ENCODE data around the genes CASS4, RTF2 and CTCFL.

- PRO-cap = no peak
- RAMPAGE, long total RNA, 3 experiments = no peak in any of the 3 experiments
Measured at GRCh38 chr20:56409294-56410087, 2.6 kb upstream of the CASS4 start.

GRCh38 chr20:56411653-56412722 lies at the start of gene CASS4:
TSS of gene CASS4 (plus strand) at chr20:56412260.
- PRO-cap = no peak
- RAMPAGE, long total RNA, 3 experiments = start-site peak on the plus strand in 1 of 3 experiments, at chr20:56412266-56412484 at its widest, 6 reads per replicate

- PRO-cap = no peak
- RAMPAGE, long total RNA, 3 experiments = no peak in any of the 3 experiments
Measured at GRCh38 chr20:56444223-56444645, 24.2 kb upstream of the RTF2 start.

- PRO-cap = no peak
- RAMPAGE, long total RNA, 3 experiments = no peak in any of the 3 experiments
Measured at GRCh38 chr20:56461253-56461862, 7.1 kb upstream of the RTF2 start.

GRCh38 chr20:56468025-56468783 lies at the start of gene RTF2:
TSS of gene RTF2 (plus strand) at chr20:56468627.
- PRO-cap = bidirectional peak, plus-strand start at chr20:56468657, minus-strand start at chr20:56468553
- RAMPAGE, long total RNA, 3 experiments = start-site peak on the plus strand in 3 of 3 experiments, at chr20:56468645-56468690 at its widest, 222 to 654 reads per replicate

DNA sequence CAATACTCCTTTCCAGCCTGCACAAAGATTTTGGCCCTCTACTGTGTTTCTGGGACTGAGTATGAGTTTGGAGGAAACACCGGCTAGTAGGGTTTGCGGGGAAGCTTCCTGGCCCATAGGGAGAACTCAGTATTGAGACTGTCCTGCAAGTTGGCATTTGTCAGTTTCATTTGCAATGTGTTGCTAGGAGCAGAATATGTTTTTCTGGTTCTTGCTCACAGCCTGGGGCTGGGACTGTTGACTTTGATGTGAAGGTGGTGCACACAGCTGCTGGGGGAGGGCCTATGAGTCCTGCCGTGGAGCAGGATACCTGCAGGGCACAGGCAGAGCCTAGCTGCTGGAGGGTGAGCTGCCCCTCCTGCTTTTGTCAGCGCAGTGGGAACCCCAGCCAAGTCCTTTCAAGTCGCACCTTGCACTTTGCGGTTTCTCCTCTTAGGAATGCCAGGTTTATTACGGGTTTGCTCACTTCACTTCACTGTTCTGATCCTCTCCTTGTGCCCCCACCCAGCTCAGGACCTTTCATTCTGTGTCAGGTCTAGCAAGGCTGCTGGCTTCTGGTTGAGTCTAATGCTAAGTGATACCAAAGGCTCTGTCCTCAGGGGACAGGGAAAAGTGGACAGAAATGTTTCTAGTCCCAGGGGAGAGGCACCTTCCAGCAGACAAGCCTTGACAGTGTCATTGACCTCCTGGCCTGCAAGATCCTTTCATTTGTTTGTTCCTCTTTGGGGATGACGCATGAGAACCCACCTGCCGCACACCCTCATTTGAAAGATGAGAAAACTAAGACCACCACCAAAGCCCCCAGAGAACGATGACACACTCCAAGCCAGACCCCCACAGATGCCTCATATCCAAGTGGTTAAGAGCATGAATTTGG lies 2.8 kb upstream of the SPO11 start:
- PRO-cap = no peak
- RAMPAGE, long total RNA, 3 experiments = no peak in any of the 3 experiments

DNA sequence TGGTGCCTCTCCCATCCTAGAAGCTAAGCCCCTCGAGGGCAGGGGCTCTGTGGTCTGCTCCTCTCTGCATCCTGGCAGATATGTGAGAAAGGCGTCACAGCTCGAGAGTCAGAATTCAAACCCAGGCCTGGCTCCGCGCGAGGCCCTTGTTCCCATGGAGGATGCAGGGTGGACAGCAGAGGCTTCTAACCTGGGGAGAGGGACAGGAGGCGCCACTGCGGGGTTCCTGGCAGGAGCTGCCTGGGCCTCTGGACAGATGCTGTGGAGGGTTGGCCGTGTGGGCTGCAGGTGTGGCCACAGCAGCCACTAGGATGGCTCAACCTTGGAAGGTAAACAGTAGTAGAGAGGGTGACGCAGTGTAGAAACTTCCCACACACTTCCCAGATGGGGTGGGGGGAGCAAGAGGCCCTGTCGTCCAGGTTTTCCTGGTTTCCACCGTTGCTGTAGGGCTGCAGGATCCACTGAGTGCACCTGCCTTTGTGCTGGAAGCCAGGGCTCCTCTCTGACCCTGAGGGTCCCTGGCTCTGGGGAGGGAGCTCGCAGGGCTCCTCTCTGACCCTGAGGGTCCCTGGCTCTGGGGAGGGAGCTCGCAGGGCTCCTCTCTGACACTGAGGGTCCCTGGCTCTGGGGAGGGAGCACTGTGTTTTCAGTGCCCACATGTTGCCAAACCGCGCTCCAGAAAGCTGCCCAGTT lies 14.2 kb downstream of the RBM38 start:
- PRO-cap = no peak
- RAMPAGE, long total RNA, 3 experiments = no peak in any of the 3 experiments

- PRO-cap = no peak
- RAMPAGE, long total RNA, 3 experiments = no peak in any of the 3 experiments
Measured at GRCh38 chr20:57457073-57457713, 66.0 kb downstream of the RBM38 start.

GRCh38 chr20:57481756-57482363 lies 43.1 kb downstream of the CTCFL start:
- PRO-cap = no peak
- RAMPAGE, long total RNA, 3 experiments = no peak in any of the 3 experiments

GRCh38 chr20:57524670-57525349 lies at the start of gene CTCFL:
TSS of gene CTCFL (minus strand) at chr20:57525140.
- PRO-cap = no peak
- RAMPAGE, long total RNA, 3 experiments = no peak in any of the 3 experiments

GRCh38 chr20:57547257-57547842 lies 13.6 kb upstream of the PCK1 start:
- PRO-cap = no peak
- RAMPAGE, long total RNA, 3 experiments = no peak in any of the 3 experiments

DNA sequence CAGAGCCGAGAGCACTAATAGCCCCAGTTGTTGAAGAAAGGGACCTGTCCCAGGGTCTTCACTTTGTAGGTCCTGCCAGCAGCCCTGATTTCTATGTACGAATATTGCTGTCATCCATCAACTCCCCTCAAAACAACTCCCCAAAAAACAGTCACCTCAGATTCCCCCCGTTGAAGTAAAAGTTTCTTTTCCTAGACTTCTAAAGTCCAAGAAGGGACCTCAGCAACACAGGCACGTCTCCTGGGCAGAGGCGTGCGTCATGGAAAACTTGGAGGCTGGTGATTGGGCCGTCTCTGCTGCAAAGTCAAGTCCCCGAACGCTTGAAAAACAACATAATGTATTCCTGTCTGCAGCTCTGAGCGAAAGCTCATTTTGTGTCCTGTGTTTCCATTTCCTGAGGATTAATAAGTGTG lies 21.4 kb downstream of the PCK1 start:
- PRO-cap = no peak
- RAMPAGE, long total RNA, 3 experiments = no peak in any of the 3 experiments

- PRO-cap = no peak
- RAMPAGE, long total RNA, 3 experiments = no peak in any of the 3 experiments
Measured at GRCh38 chr20:57683531-57684063, 26.2 kb downstream of the PMEPA1 start.

DNA sequence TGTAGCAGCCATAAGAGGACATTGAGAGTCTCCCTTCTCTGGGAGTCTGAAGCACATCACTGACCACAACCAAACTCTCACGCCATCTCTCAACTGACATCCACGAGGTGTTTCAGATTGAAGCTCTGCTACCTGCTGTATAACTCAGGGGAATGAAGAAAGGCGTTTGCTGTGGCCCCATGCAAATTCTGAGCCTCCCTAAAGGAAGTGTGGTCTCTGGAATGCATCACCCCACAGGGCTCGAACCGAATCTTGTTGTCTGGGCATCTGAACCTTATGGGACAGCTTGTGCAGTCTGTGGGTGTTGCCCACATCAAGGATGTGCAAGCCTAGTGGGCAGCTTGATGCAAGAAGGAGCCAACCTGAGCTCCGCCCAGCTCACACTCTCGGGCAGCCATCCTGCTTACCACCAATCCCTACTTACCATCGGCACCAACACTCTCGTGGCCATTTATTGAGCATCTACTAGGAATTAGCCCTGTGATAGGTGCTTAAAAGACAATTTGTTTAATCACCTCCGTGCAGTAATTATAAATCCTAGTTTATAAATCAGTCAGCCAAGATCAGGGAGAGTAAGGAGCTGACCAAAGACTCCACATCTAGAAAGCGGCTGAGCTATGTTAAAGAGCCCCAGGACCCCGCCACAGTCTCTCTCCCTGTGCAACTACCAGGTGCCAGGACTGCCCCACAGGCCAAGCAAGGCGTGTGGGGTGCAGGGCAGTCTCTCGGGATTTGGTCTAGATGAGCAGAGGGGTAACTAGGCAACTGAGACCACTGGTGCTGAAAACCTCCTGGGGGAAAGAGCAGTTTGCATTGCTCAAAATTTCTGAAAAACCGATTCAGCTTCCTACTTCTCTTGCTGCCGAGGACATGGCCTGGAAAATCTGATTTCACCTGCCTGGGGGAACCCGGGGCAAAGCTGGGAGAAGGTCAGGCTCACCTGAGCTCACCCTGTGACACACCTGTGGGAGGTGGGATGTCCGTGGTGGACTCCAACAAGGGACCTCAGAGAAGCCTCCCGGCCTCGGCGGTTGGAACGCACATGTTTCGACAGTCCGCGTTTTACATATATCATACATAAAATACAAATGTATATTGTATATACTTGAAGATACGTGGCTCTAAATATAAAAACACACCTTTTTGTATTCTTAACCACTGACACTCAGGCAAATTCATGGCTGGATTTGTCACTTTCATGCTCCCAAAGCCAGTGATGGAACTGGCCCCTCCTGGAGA lies 10.5 kb downstream of the PMEPA1 start:
- PRO-cap = no peak
- RAMPAGE, long total RNA, 3 experiments = no peak in any of the 3 experiments

DNA sequence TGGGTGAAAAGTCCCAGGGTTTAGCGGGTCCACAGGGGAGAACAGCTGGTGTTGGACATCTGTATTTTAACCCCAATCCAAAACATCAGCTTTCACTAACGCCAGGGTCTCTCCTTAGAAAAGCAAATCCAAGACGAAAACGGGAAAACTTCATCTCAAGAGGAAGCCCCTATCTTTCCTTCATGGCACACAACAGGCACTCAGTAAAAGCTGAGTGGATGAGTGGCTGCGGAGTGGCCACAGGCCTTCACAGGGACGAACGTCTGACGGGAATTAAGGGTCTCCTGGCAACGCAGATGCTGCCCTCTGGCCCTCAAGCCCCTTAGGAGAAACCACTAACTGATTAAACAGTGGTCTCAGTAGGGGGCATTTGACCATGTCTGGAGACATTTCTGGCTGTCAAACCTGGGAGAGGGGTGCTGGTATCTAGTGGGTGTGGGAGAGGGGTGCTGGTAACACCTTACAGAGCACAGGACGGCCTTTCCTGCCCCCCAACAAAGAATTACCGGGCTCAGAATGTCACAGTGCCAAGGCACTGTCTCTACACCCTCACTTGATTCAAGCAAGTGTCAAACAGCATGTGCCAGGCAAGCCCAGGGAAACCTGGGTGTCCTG lies 4.3 kb downstream of the PMEPA1 start:
- PRO-cap = no peak
- RAMPAGE, long total RNA, 3 experiments = no peak in any of the 3 experiments

DNA sequence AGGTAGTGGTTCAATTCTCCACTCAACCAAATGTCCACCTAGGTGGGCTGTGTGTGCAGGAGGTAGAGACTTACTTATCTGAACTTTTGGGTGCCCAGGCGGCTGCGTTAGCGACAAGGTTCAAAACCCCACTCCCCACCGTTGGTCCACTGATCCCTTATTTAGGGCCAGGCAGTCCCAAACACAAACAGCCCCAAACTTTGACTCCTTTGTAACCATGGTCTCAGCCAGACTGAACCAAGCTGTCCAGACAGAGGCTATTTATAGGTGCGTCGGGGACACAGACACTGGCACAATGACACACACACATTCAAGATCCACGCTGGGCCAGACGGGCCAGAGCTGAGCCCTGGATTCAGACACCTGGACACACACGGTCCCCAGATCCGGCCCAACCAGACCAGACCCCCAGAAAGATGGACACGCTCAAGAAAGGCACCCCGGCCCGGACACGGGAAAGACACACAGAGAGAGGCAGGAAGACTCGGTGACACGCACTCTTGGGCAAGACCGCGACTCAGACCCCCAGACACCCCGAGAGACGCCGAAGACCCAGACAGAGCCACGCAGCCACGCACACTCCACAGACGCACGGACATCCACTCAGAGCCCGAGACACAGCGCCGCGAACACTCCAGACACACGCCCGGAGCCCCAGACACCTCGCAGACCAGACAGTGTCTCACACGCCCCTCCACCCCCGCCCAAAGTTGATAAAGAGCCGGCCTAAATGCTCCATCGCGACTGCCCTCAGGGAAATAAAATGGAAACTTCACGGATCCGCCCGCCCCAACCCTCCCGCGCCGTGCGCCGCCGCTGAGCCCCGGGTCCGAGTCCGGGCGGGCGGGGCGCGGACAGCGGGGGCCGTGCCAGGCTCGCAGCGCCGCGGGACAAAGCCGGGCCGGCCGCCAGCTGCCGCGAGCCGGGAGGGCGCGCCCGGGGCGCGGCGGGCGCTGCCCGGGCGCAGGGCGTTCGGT lies 1.1 kb downstream of the PMEPA1 start:
- PRO-cap = unidirectional peak, plus-strand start at position 920 of the sequence
- RAMPAGE, long total RNA, 3 experiments = no peak in any of the 3 experiments

GRCh38 chr20:57960744-57961284 lies 189.9 kb upstream of the C20orf85 start:
- PRO-cap = no peak
- RAMPAGE, long total RNA, 3 experiments = no peak in any of the 3 experiments

GRCh38 chr20:58135528-58135885 lies 15.2 kb upstream of the C20orf85 start:
- PRO-cap = no peak
- RAMPAGE, long total RNA, 3 experiments = no peak in any of the 3 experiments

DNA sequence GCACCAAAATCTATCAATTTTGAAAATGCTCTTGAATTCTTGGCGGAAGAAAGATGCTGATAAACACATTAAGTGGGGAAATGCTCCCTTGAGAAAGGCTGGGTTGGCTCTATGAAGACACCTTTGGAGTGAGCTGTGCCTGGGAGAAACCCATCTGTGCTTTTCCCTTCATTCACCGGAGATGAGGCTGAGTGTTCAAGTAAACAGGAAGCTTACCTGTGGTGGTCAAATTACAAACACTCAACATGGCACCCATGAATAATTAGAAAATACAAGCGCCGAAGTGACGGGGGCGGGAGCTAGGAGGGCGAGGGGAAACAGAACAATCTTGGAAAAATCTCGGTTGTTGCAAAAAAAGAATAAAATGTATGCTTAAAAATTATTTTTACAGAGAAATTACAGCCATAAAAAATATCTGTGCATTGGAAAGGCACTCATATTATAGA lies 986 bp upstream of the ANKRD60 start:
- PRO-cap = no peak
- RAMPAGE, long total RNA, 3 experiments = no peak in any of the 3 experiments

DNA sequence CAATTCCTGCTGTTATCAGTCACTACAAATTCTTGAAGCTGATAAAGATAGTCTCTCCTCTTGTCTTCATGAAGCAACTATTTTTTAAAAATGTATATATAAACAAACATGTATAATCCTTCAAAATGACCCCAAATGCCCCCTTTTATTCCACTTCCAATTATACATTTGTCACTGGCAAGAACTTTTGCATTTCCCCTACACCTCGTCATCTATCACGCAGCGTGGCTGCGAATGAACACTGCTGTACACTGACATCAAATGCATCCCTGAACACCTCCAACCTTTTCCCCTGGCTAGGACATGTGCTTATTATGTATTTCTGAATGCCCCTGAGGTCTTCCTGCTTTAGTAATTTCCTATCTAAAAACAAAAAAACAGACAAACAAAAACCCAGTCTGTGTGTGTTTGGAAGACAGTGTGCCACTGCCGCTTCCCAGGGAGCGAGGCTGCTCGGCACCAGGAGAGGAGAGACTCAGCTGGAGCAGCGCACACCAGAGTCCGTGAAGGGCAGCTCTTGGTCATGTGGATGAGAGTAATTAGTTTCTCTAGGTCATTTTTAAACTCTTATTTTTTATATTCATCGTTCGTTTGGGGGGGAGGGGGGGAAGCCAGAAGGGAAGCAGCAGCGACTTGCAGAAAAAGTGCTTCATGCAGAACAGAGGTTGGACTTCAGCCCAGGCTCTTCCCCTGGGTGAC lies 9.9 kb upstream of the ANKRD60 start:
- PRO-cap = no peak
- RAMPAGE, long total RNA, 3 experiments = no peak in any of the 3 experiments

All from tibial nerve (tissue), 3 donors.